Measurements from ENCODE around the genes TCAF2, OR2A12, ZNF786 and ZNF425.

DNA sequence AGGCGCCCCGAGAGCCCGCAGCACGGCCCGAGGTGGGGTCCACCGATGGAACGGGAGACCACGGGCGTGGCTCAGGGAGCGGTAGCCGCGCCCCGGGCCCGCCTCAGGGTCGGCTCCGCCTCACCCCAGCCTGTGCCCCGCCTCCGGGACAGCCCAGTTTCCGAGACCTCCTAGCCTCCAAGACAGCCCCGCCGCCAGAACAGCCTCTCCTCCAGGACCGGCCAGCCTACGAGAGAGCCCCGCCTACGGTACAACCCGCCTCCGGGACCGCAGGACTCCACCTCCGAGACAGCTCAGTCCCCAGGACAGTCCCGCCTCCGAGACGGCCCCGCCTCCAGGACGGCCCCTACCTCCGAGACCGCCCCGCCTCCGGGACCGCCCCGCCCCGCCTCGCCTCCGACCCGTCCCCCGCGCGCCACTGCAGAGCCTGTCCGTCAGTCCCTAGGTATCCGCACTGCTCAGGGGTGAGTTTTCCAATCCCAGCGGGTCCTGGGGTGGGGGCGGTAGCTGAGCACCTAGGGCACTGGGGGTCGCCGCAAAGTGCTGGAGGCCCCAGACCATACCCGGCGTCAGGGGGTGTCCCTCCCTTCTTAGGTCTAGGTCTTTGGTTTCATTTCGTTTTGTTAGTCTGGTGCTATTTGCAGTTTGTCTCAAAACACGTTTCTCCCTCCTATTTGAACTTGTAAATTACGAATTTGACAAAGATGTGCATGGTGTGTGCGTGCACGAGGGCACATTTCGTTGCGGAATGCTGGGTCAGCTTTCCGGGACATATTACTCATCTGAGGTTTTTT lies at the start of gene TCAF2:
Gene TCAF2 (plus strand): TSS at position 418 of the 794 bp plus-strand sequence.
- PRO-cap = no peak

GRCh38 chr7:143812901-143813274 lies 55.4 kb upstream of the CTAGE6 start:
- PRO-cap = no peak

- PRO-cap = no peak
These were observed at the start of gene OR2A12 for GRCh38 chr7:144085902-144086492. TSS of gene OR2A12 (plus strand) at chr7:144086278.

GRCh38 chr7:146750069-146750372 lies 633.4 kb downstream of the CNTNAP2 start:
- PRO-cap = no peak

DNA sequence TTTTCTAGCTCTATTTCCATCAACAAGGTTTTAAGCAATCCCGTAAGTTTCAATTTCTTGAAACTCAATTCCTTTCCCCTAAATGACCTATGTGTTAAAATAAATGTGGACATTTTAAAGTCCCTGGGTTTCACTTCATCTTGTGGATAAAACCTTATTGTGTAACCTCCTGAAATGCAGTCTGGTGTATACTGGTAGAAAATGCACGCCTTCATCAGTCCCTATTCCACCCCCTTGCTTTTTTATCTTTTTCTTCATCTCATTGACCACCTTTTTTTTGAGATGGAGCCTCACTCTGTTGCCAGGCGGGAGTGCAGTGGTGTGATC lies 8.9 kb upstream of the C7orf33 start:
- PRO-cap = no peak

DNA sequence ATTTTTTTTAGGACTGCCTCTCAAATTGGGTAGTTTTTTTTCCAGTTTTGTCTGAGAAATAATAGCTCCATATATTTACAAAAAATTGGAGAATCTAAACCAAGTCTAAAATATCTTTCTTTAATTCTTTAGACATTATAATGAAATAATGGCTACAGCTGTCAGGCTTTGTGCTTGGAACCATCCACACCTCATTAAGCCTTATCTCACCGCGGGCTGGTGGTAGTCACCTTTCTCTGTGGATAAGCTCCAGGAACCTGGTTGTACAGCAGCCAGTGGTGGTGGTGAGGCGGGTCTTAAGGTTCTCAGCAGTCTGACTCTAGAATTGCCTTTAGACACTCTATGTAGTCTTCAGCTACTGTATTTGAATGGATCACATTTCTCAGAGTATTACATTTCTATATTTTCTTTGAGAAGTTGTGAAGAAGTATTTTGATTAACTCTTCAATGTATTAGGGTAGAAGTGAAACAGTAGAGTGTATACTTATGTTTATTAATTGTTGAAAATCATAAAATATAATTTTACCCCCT lies 34.2 kb downstream of the CUL1 start:
- PRO-cap = no peak

GRCh38 chr7:148773229-148773801 lies 74.6 kb downstream of the CUL1 start:
- PRO-cap = no peak

DNA sequence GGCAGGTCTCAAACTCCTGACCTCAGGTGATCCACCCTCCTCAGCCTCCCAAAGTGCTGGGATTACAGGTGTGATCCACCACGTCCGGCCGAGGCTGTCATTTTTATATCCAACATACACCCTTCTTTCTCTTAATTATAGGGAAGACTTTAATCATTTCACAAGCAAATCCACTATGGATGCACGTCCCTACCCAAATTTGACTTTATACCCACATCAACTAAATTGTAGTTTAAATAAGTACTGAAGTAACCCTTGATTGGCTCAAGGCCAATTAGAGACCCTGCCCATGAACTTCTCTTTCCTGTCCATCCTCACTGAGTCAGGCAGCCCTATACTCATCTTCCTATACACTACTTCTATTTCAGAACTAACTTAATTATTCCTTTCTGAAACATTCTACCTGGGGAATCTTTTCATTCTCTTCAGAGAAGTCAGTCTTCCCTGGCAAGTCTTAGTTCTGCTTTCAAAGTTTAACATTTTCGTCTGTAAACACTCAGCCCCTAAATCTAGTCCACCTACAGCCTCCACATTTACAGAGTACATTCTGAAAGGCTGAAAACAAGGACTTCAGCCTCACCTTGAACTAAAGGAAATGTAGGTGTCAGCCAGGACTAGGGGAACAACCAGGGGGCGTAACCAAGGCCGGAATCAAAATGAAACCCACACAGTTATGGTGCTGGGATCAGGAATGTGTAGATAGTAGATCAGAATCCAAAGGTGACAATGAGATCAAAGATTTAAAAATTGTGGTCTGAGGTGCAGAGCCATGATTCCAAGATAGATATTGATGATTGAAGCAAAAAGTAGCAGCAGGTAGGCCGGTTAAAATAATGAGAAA lies 78.0 kb downstream of the CUL1 start:
- PRO-cap = no peak

- PRO-cap = no peak
These were observed 48.5 kb downstream of the PDIA4 start for GRCh38 chr7:148979693-148980250.

DNA sequence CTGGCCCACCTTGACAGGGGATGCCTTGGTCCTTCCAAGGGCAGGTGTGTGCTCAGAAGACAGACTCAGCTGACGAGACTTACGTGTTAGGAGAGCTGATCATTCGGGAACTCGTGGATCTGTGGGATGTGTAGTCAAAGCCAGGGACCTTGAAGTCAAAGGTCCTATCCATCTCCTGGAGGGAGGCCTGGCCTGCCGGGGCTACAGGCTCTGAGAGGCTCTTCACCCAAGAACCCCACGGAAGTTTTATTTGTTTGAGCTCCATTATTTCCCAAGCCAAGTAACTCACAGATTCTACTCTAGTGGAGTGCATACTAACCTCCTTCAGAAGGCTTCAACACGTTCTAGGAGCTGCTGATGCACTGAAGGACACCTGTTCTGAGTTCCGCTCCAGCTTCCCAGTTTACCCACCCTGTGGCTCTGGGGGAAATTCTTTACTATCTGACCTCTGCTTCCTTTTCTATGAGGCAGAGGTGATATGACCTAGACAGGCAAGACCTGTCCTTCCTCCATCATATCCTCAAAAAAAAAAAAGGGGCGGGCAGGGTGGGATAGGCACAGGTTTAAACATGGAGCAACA lies 27.9 kb downstream of the PDIA4 start:
- PRO-cap = no peak

- PRO-cap = no peak
These were observed 14.4 kb downstream of the PDIA4 start for GRCh38 chr7:149013970-149014169.

DNA sequence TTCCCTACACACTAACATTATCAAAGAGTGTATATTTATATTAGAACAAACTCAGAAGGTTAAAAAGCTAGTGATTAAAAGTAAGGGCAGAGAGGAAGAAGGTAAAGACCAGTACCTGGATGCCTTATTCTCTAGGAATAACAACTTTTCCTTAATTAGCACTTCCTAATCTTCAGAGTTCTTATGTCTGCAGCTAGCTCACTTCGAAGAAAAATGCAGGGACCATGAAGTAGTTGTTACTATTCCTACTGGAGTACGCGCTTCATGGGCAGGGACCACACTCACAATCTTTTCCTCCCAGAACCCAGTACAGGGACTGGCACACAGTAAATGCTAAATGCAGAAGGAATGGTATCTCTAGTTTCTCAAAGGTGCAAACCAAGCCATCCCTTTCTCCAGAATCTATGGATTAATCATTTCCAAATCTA lies 875 bp downstream of the PDIA4 start:
- PRO-cap = no peak

DNA sequence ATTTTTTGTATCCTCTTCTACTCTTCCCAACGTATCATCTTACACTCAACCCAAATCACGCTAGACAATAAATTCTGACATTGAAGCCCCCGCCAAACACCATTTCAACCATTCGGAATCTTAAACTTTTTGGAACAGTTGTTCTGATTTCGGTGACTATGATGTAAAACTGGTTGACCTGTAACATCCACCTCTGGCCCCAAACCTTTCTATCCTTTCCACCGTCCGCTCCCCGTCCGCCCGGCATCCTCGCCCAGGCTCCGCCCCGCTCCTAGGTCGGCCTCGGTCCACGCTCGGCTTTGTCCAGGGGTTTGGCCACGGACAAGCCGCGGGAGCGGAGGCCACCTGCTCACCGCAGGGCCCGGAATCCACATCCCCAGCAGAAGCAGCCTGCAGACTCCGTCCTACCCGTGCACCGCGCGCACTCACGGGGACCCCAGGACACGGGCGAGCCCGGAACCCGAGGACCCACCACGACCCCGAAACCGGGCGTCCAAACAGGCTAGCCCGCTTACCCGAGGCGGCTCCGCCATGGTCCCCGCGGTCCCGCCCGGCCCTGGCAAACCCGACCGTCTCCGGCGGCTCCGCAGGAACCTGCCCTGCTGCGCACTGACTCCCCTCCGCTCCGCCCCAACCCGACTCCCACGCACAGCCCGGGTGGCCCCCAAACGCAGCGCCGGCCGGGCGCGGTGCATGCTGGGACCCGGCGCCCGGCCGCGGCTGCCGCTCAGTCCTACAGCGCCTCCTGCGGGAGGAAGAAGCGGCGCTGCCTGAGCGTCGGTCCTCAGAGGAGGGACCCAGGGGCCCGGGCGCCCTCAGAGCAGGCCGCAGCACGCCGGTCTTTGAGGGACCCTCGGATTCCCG lies at the start of gene ZNF786:
Gene ZNF786 (minus strand): TSS at position 611 of the 864 bp plus-strand sequence.
- PRO-cap = unidirectional peak, plus-strand start at position 282 of the sequence; bidirectional peak, plus-strand start at position 800 of the sequence, minus-strand start at position 642 of the sequence

DNA sequence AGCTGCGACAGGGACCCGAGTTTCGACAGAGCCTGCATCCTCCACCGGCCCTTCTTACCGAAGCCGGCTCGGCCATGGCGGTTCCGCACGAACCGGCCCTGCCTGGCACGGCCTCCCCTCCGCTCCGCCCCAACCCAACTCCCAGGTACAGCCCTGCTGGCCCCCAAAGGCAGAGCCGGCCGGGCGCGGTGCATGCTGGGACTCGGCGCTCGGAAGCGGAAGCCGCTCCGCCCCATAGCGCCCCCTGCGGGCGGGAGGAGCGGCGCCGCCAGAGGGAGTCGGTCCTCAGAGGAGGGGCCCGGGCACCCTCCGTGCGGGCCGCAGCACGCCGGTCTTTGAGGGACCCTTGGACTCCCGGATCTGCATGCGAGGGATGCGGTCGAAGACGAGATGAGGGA lies at the start of gene ZNF425:
Gene ZNF425 (minus strand): TSS at position 187 of the 398 bp plus-strand sequence.
- PRO-cap = bidirectional peak, plus-strand start at position 288 of the sequence, minus-strand start at position 136 of the sequence

- PRO-cap = no peak
These were observed 10.1 kb upstream of the ZNF212 start for GRCh38 chr7:149229089-149229976.

DNA sequence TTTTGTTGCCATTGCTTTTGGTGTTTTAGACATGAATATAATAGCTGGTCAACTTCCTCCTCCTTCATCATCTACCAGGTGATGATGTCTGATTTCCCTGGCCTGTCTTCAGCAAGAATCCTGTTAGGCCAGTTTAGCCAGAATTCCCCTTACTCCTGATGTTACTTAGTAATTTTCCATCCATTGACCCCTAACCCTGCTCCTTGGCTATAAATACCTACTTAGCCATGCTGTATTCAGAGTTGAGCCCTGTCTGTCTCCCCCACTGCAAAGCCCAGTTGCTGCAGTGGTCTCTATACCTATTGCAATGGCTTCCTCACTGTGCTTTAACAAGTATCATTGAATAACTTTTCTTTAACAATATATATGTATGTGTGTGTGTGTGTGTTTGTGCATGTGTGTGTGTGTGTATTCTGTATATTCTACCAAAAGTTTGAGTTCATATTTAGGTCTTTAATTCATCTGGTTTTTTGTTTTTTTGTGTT lies 91.3 kb downstream of the ZNF777 start:
- PRO-cap = no peak

GRCh38 chr7:149455069-149455837 lies 5.6 kb downstream of the ZNF777 start:
- PRO-cap = no peak

DNA sequence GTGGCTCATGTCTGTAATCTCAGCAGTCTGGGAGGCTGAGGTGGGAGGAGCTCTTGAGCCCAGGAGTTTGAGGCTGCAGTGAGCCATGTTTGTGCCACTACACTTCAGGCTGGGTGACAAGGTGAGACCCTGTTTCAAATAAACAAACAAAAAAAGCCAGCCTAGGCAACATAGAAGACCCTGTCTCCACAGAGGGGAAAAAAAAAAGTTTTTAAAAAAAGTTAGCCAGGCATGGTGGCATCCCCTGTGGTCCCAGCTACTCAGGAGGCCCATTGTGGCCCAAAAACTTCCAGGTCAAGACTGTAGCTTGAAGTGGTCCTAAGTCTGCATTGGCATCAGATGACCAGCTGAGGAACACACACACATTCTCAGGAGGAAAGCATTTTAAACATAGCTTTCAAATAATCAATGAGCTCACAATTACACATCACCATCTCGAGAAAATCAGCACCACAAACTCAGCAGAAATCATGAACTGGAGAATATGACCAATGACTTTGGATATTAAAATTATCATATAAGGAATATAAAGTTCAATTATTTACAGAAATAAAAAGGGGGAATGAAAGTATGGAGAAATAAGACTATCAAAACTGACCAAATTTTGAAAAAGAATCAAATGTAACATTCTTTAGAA lies 17.7 kb downstream of the ZNF746 start:
- PRO-cap = no peak

DNA sequence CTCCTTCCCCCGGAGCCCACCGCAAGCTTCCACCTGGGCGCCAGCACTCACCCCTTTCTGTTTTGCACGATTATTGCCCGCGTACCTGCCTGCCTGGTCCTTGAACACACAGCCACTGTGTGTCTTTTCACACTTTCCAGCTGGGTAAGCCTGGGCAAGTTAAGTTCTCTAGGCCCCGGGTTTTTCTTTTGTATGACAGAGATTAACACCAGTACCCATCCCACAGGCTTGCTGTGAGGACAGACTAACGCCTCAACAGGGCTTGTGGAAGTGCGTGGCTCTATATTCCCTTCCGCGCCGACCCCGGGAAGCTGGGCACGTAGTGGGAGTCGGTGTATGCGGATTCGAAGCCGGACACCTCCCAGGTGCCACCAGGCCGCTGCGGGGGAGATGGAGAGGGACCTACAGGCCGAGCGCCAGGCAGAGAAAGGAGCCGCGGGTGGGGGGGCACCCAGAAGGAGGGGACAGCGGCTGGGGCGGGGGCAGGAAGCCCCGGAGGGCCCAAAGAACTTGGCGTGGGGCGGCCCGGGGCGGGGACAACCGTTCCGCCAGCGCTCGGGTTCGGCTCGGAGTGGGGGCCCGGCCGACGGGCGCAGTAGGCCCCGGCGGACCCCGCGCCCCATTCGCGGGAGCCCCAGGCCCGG lies 731 bp downstream of the ZNF746 start:
- PRO-cap = bidirectional peak, plus-strand start at position 536 of the sequence, minus-strand start at position 430 of the sequence

- PRO-cap = no peak
These were observed 108.5 kb upstream of the KRBA1 start for GRCh38 chr7:149605956-149607020.

Measured in left cardiac atrium (tissue), 1 donor.